ENCODE measurements around the genes CRYGD, C2orf80 and PTH2R.

DNA sequence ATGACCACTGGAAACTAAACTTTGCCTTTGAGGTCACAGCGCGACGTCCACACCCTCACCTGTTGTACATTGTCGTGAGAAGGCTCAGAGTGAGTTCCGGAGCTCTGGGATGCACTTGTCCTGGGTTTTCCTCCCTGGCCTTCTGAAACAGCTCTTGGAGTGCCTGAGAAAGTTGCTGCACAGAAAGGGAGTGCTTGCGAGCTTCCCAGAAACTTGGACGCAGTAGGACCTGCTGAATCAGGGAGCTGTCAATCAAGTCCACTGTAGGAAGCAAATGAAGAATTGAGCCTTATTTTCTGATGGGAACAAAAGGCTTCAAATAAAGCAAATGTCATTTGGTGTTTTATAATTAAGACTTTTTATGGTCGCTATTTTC, 11.0 kb downstream of the DYTN start:
- PRO-cap, result no peak

DNA sequence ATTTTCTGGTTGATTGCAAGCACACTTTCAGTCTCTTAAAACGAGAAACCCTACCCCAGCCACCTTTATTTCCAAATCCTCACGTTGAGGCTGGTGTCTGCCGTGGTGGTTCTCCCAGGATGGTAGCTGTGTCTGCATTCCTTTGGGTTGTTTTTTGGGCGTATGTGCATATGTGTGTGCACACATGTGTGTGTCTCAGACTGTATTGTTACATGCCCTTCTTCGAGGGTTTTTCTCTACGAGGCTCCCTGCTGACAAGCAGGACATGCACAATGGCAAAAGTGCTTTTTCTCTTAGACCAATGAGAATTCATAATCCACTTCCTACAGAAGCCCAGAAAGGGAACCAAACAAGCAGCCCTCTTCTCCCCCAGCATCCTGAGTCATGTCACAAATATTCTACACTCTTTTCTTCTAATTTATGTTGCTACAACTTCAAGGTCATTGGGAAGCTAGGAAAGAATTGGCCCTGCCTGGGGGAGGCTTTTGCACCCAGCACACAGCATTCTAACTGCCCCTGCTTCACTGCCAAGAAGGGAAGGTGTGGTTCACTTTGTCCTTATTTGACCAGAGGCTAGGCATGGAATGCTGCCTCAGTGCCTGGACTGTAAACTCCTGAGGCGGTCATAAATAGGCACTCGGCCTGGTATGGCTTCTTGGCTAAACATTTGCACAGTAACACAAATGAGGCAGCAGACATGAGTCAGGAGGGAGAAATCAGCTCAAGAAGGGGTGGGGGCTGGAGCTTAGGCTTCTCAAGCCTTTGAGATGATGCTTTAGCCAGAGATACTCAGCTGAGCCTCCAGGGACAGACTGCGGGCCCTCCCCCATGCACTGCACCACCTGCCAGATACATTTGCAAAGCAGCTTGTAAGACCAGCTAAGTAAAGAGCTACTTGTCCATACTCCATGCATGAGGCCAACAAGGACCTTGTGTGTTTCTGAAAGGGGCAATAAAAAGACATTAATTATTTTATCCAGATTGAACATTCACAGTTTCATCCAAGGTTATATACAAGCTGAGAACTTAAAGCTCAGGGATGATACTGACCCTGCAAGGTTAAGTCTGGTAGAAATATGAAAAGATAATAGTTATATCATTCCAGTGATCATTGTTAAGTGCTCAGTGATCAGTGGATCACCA, 92.7 kb upstream of the KLF7 start:
- PRO-cap, result bidirectional peak, plus-strand start at position 886 of the sequence, minus-strand start at position 718 of the sequence

- PRO-cap, result bidirectional peak, plus-strand start at chr2:207311779, minus-strand start at chr2:207311507
These were observed 145.8 kb upstream of the KLF7 start for GRCh38 chr2:207311394-207312095.

GRCh38 chr2:207334433-207335555, 169.0 kb upstream of the KLF7 start:
- PRO-cap, result bidirectional peak, plus-strand start at chr2:207334794, minus-strand start at chr2:207334713

DNA sequence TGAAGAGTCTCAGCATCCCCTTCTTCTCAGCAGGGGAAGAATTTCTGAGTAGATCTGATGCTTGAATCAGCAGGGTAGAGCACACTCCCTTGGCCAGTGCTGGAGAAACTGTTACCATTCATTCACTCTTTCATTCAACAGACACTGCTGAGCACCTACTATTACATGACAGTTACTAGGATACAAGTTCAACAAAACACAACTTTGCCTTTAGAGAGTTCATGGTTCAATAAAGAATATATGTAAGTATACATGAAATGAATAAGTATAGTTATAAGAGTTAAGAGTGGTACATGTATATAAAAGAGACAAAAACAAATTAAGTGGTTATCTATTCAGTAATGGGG, 5.1 kb upstream of the CREB1 start:
- PRO-cap, result no peak

DNA sequence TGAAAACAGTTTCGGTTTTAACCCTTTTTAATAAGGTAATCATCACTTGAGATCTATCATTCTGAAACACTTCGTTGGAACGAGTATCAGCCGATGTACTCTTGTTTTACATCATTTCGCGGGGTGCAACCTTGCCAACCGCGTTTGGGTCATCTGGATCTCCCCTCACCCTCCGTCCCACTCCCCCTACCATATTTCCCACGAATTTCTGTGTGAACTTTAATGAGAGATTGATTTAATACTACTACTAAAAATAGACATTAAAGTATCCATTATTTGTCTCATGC, 1.3 kb downstream of the CREB1 start:
- PRO-cap, result no peak

DNA sequence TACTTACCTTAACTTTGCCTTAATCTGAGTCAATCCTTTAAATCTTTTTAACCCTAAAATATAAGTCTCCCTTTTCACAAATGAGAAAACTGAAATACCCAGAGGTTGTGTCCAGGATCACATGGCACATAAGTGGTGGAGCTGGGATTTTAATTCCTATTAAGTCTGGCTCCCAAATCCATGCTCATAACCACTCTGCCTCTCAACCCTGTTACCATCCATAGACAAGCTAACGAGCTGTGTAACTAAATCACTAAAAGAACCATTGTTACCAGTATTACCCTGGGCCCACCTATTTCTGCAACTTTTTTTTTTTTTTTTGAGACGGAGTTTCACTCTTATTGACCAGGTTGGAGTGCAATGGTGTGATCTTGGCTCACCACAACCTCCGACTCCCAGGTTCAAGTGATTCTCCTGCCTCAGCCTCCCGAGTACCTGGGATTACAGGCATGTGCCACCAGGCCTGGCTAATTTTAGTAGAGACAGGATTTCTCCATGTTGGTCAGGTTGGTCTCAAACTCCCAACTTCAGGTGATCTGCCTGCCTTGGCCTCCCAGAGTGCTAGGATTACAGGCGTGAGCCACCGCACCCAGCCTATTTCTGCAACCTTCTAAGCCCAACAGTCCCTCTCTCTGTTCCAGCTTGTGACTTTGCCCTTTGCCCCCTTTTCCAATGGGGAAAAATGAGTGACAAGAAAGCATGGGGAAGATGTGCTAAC, 8.6 kb downstream of the FZD5 start:
- PRO-cap, result no peak

GRCh38 chr2:207771475-207771931, 1.8 kb upstream of the FZD5 start:
- PRO-cap, result no peak

GRCh38 chr2:207848687-207849079, 79.0 kb upstream of the FZD5 start:
- PRO-cap, result no peak

DNA sequence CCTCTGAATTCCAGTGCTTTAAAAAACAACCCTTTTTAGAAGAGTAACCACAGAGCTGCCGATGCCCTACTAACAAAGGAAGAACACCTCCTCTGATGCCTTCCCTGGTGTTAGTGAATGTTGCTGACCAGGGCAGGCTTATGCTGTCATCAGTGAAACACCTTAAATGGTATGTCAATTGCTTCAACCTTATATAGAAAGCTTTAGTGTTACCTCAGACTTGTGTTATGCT, 79.7 kb upstream of the FZD5 start:
- PRO-cap, result no peak

GRCh38 chr2:207929976-207930328, 95.4 kb downstream of the PLEKHM3 start:
- PRO-cap, result no peak

DNA sequence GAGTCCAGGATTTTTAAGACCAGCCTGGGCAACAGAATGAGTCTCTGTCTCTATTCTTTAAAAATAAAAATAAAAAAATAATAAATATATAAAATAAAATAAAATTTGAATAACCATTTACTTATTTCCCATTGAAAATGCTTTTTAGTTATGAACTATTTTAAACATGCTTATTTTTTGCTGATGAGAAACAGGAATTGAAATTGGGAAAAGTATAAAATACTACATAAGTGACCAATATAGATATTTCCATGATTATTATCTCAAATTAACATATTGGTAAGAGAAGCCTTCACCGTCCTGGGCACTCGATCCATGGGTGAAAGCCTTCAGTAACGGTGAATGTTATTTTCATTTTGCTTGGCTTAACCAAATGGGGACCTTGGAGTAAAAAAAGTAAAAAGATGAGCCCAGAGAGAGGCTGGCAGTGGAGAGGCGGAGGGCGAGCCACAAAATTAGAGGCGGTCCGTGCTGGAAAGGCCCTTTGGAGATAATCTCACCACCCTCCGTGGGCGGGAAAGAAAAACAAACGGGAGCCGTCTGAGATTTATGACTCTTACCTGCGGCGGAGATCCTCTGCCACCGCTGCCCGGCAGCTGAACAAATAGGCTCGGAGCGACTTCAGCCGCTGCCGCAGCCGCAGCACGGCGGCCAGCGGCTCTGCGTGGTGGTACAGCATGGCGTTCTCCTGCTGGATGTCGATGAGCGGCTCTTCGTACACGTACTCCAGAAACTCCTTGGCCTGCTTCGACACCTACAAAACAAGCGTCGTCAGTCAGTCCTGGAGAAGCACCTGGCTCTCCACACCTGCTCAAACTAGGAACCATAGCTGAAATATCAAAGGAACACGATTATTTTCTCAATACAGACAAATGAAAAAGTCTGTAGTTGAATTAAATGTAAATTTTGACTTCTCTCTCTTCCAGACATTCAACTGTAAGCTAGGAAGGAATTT, 94.7 kb downstream of the PLEKHM3 start:
- PRO-cap, result no peak

DNA sequence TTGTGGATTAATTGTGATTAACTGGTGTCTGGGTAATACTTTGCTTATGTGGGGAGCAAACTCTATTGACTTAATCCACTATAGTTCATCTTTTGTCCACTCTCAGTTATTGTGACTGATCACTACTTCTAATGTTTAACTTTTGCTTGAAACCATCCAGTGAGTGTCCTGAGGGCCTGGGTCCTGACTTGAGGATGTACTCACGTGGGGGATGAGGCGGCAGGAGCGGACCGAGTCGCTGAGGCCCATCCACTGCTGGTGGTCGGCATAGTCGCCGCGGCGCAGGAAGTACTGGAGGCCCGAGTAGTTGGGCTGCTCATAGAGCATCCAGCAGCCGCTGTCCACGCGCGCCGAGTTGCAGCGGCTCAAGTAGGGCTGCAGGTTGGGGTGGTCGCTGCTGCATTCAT, 413 bp downstream of the CRYGD start:
- PRO-cap, result unidirectional peak, plus-strand start at position 268 of the sequence

GRCh38 chr2:208124315-208124883, at the start of gene CRYGD:
CRYGD (minus strand) TSS chr2:208124524.
- PRO-cap, result no peak

- PRO-cap, result no peak
These were observed at the start of gene C2orf80 for GRCh38 chr2:208189712-208190623. C2orf80 (minus strand) TSS chr2:208190030.

GRCh38 chr2:208236285-208236544, 18.7 kb downstream of the IDH1 start:
- PRO-cap, result no peak

DNA sequence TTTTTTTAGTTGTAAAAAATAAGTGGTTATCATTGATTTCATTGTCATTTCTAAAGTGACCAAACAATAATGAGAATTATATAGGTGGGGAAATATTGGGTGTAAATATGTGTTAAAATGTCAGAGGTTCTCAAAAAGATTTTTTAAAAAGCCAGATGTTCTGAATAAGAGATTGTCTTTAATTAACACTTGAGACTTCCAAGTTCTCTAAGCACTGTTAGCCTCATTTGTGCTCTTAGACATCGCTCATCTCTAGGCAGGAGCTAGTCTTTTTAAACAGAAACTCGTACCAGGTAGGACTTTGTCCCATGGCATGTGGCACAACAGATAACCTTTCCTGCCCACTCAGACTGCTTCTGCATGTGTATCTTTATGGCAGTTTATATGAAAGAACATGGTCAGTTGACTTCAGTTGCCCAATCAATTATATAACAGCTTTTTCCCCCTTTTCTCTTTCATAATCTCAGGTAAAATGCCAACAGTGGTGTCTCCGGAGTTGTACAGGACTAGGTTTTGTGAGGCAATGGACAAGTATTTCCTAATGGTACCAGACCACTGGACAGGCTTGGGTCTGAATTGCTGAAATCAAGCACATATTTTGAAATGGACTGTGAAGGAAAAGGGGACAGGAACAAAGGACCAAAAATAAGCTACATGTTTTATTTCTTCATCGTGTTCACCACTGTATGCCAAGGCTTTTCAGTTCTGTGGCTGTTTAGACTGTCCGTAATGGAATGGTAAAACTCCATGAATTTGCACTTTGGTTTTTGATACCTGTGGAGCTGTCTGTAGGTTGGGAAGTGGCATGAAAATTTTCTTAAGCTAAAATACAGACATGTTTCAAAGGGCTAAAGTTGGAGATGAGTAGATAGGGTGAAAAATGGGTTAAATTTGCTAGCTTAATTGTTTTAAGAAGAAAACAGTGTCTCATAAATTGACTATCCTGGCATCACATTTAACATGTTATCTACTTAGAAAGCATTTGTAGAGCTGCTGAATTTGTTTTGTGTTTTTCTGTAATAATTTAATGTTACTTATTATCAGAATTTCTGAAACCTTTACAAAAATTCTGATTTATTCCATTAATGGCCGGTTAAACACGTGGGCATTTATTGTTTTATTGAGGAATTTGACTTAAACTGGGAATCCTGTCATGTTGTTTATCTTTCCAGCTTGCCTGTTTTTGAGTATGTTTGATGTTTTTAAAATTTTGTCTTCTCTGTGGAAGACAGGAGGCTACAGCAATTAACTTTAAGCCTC, 51.4 kb upstream of the PTH2R start:
- PRO-cap, result no peak

DNA sequence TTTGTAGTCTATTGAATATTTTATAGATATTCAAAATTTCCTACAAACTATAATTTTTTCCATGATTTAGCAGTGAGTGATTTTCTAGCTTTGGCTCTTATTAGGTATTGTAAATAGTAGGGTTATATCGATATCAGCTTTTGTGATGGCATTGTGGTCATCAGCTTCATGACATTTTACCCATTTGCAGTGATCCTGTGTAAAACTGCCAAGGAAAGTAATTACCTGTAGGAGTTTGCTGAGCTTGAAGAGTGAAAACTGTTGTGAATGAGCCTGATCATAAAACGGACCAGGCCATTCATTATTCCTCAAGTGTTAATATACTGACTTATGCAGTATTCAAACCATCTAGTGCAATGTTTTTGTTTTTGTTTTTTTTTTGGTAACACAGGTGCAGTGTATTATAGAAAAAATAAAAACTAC, 48.6 kb upstream of the PTH2R start:
- PRO-cap, result no peak

GRCh38 chr2:208406439-208407214, at the start of gene PTH2R:
PTH2R (plus strand) TSS chr2:208406792.
- PRO-cap, result no peak

- PRO-cap, result no peak
These were observed 56.4 kb downstream of the PTH2R start for GRCh38 chr2:208463019-208463364.

All from neuron (in vitro differentiated cells).